ENCODE measurements around a stretch of chr11.

GRCh38 chr11:34489059-34489584 lies 24.5 kb downstream of the ELF5 start:
- PRO-cap = no peak
- RAMPAGE, long total RNA = no peak

DNA sequence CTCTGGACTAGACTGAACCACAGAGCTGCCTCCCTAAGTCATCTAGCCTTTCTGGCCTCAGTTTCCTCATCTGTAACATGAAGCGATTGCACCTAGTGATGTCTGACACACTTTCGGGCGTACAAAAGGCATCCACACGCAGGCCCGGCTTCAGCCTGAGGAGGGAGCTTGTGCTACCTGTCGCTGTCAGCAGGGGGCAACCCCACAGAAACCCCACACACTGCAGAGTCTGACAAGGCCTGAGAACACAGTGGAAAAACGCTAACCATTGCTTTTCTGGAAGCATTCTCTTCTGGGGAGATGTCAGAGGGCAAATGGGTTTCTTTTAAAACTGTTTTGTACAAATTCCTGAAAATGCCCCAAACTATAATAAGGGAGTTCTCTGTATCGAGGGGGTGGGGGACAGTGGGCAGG lies 737 bp downstream of the ELF5 start:
- PRO-cap = no peak
- RAMPAGE, long total RNA = no peak

DNA sequence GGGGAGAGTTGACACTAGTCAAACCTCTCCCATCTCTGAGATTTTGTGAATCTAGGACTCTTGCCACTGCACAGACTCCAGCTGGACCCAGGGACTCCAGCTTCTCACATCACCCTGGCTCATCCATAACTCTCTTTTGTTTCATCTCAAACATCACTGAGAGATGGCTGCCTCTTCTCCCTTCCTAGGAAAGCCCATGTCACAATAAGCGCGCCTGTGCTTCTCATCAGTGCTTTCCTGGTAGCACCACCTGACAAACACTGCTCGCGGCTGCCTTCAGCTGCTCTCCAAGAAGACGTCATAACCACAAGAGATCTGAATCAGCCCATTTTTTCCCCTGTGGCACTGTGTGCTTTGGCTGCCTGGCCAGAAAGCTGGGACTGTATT lies 50.5 kb upstream of the EHF start:
- PRO-cap = no peak
- RAMPAGE, long total RNA = no peak

GRCh38 chr11:34583850-34584175 lies 37.1 kb upstream of the EHF start:
- PRO-cap = no peak
- RAMPAGE, long total RNA = no peak

- PRO-cap = no peak
- RAMPAGE, long total RNA = no peak
Observed at GRCh38 chr11:34599576-34599988, 21.3 kb upstream of the EHF start.

GRCh38 chr11:34622826-34624023 lies 2.3 kb downstream of the EHF start:
- PRO-cap = no peak
- RAMPAGE, long total RNA = no peak

GRCh38 chr11:34634679-34635207 lies 13.8 kb downstream of the EHF start:
- PRO-cap = no peak
- RAMPAGE, long total RNA = no peak

DNA sequence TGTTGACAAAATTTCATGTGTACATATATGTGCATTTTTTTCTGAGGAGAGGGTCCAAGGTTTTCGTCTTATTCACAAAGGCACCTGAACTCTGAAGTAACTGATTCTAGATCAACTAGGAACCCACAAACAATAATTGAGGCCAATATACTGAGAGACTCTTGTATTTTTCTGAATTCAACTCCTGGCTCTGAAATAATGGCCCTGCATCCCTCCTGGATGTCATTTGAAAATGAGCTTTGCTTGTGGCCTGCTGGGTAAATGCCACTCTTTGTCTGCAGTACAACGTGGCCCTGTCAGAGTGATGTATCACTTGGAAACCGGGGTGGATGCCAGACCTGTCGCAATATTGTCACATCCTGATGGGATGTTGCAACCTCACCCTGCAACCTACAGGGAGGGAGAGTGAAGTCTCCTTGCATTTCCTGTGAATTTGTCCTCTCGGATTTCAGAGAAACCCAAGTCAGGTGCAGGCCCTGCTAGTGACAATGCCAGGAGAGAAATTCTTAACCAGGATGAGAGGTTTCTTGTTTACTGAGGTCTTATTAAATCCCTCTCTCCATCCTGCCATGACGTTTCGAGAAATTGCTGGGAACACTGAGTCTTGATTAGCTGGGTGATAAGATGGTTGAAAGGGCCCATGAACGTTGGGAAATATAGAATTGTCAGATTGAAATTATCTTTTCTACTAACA lies 33.9 kb downstream of the EHF start:
- PRO-cap = no peak
- RAMPAGE, long total RNA = no peak

DNA sequence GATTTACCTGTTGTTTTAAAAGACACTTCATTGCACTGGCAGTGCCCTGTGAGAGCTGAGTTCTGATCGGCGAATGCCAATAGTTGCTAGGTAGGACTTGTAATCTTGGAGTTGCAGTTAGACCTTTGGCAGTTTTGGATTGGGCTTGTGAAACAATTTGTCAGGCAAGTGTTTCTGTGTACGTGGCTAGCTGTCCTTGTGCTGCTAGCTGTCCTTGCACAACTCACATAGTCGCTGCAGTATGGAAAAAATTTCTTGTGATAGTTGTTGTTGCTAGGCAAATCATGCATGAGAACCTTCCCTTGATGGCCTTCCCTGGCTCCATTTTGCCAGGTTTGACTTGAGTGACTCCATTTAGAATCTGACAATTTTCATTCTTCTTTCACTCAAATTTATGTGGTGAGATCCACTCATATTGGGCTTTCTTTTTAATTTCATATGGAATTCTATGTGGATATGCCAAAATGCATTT lies 140.7 kb downstream of the APIP start:
- PRO-cap = no peak
- RAMPAGE, long total RNA = no peak

DNA sequence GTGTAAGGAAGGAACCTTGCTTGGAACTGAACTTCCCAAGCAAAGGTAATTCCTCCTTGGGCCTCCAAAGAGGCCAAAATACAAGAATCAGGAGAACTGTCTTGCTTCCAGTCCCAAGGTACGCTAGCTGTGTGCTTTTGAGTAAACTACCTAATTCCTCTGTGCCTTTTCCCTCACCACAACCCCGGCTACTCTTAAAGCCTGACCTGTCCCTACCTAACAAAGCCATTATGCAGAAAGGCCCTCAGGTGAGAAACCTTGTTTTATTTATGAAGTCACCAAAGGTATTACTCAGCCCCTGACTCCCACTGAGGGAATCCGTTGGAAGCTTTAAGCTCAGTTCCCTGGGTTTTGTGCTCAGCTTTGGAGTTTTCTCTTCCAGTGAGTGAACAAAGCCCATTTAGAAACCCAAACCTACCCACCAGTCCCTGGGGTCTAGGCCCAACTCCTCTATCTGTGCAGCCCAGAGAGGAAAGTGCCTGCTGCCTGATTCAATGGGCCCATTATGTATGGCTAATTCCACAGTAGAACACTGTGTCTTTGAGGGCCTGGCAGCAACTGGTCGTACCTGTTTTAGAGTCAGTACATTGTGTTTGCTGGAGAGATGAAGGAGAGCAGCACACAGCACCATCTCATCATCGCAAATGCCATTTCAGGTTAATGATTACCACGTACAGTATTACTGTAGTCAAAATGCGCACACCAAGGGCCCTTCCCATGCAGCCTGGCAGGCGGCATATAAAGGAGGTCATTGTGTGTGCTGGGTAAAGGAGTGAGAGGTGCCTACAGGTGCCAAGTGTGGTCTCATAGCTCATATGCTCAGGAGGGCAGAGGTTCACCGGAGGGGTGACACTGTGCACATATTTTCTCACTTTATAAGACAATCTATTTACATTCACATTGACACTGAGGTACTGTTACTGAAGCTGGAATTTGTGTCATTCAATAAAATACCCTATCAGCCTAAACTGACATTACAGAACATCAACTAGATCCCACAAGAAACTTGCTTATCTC lies 90.7 kb downstream of the APIP start:
- PRO-cap = no peak
- RAMPAGE, long total RNA = no peak

DNA sequence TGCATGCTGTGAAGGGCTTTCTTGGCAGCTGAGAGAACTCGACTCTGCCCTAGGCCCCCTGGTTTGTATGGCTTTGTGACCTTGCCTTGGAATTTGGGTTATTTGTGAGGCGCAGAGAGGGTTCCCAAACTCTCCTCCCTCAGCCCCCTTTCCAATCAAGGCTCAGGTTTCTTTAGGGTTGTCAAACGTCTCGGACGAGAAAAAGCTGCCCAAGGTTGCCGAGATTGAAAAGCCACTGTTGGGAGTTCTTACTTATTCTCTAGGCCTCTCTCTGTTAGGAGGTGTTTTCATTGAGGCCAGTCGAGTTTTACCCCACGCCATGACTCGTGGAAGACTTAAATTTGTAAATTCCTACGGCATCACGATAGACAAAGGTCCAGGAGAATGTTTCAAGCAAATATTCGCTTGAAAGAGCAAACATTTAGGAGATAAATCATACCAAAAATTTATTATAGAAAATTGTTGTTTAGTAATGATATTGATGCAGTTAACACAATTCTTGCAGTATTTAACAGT lies 613 bp downstream of the PDHX start:
- PRO-cap = no peak
- RAMPAGE, long total RNA = no peak

GRCh38 chr11:35082077-35083109 lies 56.6 kb upstream of the CD44 start:
- PRO-cap = no peak
- RAMPAGE, long total RNA = no peak

DNA sequence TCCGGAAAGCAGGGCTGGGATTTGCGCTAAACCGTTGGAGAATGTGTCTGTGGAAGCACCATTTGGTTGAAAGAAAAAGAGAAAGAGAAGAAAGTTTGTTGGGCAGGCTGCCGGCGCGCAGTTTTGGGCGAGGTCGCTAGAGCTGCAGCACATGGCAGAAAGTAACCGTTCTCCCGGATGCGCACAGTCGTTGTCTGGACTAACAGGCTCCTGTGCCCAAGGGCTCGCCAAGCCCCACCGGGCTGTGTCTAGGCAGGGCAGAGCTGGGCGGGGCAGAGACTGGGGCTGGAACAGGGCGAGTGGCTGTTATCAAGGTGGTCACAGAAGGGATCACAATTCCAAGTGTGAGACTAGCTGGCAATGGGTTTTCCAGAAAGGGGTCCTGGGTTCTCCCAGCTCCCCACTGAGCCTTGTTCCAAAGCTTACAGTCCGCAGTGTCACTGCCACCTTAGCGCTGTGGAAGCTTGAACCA lies 567 bp downstream of the CD44 start:
- PRO-cap = no peak
- RAMPAGE, long total RNA = no peak

GRCh38 chr11:35170330-35171068 lies 31.5 kb downstream of the CD44 start:
- PRO-cap = no peak
- RAMPAGE, long total RNA = no peak

DNA sequence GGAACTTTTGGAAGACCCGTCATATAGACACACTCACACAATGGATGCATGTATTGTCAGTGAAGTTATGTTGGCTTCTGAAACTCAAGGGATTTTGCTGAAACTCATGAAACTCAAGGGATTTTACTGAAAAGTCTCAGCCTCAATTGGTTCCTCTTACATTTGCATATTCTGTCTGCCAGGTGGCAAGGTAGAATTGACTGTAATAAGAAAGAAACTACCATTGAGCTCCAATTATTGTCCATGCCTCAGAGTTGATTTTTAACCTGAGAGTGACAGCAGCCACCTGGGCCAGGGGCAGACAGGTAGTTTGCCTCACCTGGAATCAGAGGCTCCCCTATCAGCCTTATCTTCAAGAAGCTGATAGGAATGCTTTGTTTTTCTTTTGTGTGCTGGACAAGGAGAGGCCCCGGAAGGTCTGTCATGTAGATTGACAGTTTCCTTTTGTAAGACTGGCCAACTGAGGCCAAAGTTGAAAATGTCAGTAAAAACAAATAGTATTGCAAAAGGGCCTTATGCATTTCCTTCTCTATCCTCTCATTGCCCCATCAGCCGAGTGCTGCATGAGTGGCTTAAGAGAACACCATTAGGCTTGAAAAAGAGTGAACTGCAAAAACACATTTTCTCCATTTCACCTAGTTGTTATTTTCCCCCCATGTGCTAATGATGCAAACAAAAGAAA lies 34.1 kb downstream of the CD44 start:
- PRO-cap = no peak
- RAMPAGE, long total RNA = no peak

GRCh38 chr11:35173586-35174438 lies 34.8 kb downstream of the CD44 start:
- PRO-cap = no peak
- RAMPAGE, long total RNA = no peak

DNA sequence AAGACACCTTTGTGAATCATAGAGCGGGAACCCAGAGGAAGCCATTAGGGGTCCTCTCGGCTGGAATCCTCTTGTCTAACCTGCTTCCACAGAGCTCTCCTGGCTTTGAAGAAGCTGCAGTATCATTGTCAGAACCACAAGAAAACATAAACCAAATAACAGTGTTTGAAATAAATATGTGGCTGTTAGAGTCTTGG lies 37.9 kb downstream of the CD44 start:
- PRO-cap = no peak
- RAMPAGE, long total RNA = no peak

DNA sequence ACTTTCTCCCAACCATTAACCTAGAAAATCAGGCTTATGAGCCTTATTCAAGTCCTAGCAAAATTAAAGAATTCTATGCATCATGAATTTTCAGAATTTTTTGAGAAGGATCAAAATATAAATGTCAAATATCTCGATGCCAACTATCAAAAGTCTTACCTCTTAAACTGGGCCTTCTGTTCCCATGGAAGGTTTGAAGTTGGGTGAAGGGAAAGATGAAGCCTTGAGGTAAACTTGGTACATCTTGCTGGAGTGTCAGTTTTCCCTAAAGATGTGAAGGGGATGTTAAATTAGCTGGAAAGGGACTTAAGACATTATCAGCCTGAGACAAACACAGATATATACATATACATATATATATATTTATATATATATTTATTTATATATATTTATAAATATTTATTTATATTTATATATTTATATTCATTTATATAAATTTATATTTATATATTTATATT lies 42.4 kb downstream of the CD44 start:
- PRO-cap = no peak
- RAMPAGE, long total RNA = no peak

- PRO-cap = no peak
- RAMPAGE, long total RNA = no peak
Observed at GRCh38 chr11:35207458-35207722, 68.4 kb downstream of the CD44 start.

DNA sequence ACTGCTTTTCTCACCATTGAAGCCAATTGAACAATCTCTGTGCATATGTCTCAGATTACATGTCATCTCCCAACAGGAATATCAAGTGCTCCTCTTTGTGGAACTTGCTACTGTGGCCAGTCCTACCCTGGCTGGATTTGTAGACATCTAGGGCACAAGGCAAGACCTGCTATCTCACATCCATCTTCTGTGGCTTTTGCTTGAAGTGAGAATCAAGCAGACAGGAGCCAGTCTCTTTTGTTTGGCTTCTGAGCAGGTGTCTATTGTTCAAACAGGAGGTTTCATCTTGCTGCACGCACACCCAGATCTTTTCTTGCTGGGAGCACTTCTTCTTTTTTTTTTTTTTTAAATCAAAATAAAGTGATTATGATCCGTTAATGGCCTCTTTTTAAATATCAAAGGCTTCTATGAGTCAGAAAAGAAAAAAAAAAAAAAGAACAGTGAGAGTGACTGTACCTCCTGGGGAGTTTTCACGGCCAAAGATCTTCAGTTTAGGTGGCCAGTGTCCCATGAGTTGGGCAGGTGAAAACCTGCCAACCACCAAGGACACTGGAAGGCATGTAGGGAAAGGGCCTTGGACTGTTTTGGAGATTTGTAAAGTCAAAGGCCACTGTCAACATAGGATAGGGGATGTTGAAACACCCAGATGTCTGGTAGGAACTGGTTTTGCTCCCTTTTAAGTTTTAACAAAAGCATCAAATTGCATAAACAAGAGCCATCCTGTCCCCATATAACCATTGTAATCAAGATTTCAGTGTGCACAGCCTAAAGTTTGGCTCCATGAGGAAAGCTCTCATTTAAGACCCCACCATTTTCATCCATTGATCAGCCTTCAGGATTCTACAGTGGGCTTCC lies 78.2 kb downstream of the CD44 start:
- PRO-cap = no peak
- RAMPAGE, long total RNA = no peak

Measured in OCI-LY7 (cell line).